ENCODE results near the genes NAA25, OAS3 and TPCN1.

- PRO-cap, 2 experiments, result no peak in any of the 2 experiments
Measured at GRCh38 chr12:111674367-111675094, 11.2 kb downstream of the BRAP start.

DNA sequence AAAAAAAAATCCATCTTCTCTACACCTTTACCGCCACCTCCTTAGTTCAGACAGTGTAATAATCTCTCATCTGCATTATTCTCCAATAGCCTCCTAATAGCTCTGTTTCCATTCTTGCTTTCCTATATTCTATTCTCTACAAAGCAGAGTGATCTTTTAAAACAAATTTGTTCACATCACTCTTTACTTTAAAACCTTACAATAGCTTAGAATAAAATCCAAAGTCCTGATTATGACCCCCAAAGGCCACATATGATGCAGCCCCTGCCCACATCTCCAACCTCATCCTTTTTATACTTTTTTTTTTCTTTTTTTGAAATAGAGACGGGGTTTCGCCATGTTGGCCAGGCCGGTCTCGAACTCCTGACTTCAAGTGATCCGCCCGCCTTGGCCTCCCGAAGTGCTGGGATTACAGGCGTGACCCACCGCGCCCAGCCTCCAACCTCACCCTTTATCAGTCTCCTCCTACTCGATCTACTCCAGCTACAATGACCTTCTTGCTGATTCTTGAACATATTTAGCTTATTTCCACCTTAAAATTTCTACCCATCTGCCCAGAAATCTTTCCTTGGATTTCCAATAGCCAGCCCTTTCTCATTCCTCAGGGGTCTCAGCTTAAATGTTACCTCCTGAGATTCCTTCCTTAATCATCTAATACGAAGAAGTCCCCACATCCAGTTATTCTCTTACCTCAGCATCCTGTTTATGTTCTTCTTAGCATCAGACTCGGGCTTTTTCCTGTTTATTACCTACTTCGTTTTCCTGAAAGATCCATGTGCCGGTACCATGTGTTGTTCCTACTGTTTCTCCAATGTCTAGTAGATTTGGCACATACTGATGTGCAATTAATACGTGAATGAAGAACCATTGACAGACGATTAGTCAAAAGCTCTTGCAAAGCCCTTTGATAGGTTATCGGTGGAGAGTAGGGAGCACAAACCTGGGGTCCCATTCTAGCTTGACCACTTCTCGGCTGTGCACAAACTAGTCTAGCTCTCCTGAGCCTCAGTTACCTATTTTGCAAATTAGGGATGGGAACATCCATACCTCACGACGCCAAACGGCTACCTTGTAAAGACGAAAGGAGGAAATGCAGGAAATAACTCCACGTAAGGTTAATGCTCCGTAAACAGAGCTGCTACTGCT, 1.0 kb upstream of the MAPKAPK5 start:
- PRO-cap, 2 experiments, result no peak in any of the 2 experiments

GRCh38 chr12:112108295-112109288, at the start of gene NAA25:
Gene NAA25 (minus strand): TSS chr12:112108783.
- PRO-cap, 2 experiments, result peak in 2 of 2 experiments; most common plus-strand start chr12:112108888 (in 1); most common minus-strand start chr12:112108773 (in 1)

DNA sequence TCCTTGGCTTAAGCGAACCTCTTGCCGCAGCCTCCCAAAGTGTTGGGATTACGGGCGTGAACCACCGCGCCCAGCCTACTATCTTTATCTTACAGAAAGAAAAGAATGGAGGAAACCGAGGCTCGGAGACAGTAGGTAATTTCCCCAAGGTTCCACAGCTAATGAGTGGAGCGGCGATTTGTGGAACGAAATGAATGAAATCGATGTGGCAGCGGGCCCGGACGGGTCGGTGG, 363 bp upstream of the PTPN11 start:
- PRO-cap, 2 experiments, result no peak in any of the 2 experiments

GRCh38 chr12:112599887-112600278, 181.1 kb downstream of the PTPN11 start:
- PRO-cap, 2 experiments, result no peak in any of the 2 experiments

GRCh38 chr12:112621059-112621307, 170.6 kb upstream of the RPH3A start:
- PRO-cap, 2 experiments, result no peak in any of the 2 experiments

DNA sequence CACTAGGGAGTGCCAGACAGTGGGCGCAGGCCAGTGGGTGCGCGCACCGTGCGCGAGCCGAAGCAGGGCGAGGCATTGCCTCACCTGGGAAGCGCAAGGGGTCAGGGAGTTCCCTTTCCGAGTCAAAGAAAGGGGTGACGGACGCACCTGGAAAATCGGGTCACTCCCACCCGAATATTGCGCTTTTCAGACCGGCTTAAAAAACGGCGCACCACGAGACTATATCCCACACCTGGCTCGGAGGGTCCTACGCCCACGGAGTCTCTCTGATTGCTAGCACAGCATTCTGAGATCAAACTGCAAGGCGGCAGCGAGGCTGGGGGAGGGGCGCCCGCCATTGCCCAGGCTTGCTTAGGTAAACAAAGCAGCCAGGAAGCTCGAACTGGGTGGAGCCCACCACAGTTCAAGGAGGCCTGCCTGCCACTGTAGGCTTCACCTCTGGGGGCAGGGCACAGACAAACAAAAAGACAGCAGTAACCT, 170.2 kb upstream of the RPH3A start:
- PRO-cap, 2 experiments, result no peak in any of the 2 experiments

- PRO-cap, 2 experiments, result no peak in any of the 2 experiments
Measured at GRCh38 chr12:112887550-112888107, 19.1 kb upstream of the OAS1 start.

DNA sequence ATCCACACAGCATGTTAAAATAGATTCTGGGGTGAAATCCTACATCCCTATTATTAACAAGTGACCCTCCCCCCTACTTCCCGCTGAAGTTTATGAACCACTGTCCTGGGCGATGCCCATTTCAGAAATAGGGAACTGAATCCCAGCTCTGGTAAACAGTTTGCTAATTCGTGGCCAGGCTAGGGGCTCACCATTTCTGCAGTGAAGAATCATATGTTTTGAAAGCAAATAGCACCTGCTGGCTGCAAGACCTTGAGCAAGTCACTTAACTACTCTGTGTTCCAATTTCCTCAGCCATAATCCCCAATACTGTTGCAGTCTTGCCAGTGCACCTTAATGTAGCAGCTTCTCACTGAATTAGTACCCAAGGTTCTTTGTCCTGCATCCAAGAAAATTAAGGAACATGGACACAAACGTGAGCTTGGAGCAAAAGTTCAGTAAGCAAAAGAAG, 642 bp downstream of the OAS1 start:
- PRO-cap, 2 experiments, result no peak in any of the 2 experiments

DNA sequence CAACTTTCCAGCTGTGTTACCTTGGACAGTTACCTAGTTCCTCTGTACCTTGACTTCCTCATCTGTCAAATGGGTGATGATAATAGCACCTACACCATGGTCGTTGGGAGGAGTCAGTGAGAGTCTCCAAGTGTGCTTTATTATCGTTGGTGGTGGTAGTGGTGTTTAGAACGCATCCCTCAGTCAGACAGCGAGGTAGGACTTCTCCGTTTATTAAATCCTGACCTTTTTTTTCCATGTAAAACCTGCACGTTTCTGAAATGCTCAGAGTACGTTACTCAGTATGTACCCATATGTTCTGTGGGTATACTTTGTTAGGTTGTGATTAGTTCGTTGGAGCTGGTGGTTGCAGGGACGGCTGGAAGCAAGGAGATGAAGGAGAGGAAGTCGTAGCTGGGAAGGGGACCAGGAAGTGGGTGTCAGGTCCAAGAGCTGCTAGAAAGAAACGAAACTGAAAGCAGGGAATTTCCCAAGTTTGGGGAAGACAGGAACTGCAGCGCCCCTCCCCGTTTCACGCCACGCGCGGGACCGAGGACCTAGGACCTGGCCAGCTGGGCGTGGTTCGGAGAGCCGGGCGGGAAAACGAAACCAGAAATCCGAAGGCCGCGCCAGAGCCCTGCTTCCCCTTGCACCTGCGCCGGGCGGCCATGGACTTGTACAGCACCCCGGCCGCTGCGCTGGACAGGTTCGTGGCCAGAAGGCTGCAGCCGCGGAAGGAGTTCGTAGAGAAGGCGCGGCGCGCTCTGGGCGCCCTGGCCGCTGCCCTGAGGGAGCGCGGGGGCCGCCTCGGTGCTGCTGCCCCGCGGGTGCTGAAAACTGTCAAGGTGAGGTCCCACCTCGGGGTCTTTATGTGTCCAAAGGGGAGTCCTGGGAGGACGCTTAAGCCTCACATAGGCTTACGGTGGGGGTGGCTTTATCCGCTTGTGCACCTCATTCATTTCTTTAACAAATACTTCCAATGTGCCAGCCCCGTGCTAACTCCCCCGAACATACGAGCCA, at the start of gene OAS3:
OAS3 (plus strand) TSS at position 591 of the 999 bp plus-strand sequence.
- PRO-cap, 2 experiments, result peak in 2 of 2 experiments; most common plus-strand start position 472 of the sequence (in 1); most common minus-strand start position 374 of the sequence (in 2)

GRCh38 chr12:112978946-112979855, 882 bp downstream of the OAS2 start:
- PRO-cap, 2 experiments, result peak in 2 of 2 experiments; most common minus-strand start chr12:112979432 (in 2)

- PRO-cap, 2 experiments, result no peak in any of the 2 experiments
Measured at GRCh38 chr12:113055778-113056556, 563 bp upstream of the DTX1 start.

DNA sequence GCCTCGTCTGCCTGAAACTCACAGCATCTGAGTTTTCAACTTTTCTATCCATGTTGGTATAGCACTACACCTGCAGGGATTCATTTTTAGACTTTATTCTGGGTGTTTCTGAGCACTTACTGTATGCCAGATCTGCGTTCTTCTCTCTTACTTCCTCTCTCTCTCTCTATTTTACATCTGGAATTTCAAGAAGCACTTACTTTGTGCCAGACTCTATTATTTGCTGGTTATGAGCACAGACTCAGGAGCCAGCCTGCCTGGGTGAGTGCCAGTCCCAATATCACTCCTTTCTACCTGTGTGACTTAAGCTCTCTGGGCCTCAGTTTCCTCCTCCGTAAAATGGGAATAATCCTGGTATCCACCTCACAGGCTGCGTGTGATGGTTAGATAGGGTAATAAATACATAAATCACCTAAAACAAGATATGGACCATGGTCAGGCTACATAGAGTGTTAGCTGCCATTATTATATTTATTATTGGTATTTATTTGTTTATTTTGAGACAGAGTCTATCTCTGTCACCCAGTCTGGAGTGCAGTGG, 24.4 kb downstream of the RASAL1 start:
- PRO-cap, 2 experiments, result no peak in any of the 2 experiments

- PRO-cap, 2 experiments, result no peak in any of the 2 experiments
Measured at GRCh38 chr12:113174811-113175332, 10.4 kb downstream of the DDX54 start.

- PRO-cap, 2 experiments, result peak in 2 of 2 experiments; most common plus-strand start chr12:113221489 (in 2)
Measured at GRCh38 chr12:113221209-113221764, at the start of gene TPCN1. Gene TPCN1 (plus strand): TSS chr12:113221464.

DNA sequence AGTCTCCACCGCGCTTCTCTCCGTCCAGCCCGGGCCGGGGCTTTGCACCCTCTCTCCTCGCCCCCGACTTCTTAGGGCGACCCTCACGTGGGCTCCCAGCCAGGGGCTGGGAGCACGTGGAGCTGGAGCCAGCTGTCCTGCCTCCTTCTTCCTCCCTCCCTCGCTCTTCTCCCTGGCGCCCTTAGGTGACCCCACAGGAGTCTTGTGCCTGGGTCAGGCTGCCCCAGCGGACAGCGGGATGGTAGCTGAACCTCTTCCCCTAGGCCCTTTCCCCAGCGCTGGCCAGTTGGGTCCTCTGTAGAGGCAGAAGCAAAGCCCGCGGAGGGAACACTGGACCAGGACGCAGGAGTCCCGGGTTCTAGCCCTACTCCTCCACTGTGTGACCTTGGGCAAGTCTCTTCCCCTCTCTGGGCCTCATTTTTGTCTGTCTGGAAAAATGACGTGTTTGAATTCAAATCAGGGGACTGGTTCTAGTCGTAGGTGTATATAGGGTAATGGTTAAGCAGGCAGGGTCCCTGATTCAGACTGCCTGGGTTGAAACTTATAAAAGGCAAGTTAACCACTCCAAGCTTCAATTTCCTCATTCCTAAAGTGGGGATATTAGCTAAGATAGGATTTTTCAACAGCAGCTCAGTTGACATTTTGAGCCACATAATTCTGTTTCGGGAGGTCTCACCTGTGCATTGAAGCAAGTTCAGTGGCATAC, 654 bp downstream of the TPCN1 start:
- PRO-cap, 2 experiments, result no peak in any of the 2 experiments

DNA sequence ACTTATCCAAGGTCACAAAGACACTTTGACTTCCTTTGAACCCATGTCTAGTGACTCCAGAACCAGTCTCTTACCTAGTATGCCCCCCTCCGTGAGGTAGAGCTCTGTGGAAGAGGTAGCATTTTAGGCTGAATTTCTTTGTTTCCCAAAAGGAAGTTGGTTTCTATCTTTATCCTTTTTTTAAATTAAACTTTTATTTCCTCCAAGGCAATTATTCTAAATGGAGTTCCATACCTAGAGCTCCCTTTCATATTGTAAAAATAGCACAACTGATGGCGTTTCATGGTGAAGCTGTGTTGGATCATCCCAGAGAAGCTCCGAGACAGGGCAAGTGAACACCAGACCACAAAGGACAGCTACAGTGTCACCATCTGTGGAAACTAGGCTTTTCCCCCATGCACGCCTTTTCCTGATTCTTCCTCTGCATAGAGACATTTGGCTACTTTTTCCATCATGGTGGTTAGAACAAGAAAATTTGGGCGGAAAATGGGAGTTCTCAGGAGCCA, 12.6 kb downstream of the TPCN1 start:
- PRO-cap, 2 experiments, result no peak in any of the 2 experiments

DNA sequence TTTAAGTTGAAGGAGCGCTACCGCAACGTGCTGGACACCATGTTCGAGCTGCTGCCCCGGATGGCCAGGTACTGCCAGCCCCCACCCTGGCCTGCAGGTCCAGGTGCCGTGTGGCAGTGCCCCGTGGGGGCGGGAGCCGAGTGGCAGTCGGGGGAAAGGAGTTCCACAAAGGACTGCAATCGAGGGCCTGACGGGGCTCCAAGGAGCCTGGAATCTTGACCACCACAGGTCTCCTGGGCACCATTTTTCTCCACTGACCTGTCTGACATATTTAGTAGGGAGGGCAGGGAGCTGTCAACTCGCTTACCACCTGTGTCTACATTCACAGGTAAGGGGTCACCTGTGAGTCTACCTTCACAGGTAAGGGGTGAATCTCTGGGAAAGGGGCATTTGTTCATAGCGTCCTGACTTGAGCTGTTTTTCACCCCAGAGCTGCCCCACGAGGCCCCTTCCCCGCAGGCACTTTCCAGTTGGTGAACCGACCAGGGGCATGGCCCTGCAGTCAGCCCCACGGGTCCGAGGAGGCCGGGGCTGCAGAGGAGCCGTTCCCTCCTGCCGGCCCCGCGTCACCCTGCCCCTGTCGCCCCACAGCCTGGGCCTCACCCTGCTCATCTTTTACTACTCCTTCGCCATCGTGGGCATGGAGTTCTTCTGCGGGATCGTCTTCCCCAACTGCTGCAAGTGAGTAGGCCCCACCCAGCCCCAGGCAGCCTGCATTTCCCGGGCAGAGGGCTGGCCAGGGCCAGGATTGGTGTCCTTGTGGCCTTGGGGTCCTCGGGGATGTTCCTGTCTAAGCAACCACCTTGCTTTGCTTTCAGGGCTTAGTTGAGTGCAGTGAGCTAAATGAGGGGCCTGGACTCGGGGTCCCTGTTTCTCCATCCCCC, 46.5 kb downstream of the SLC8B1 start:
- PRO-cap, 2 experiments, result no peak in any of the 2 experiments

- PRO-cap, 2 experiments, result no peak in any of the 2 experiments
Measured at GRCh38 chr12:113292721-113293137, 42.2 kb downstream of the SLC8B1 start.

DNA sequence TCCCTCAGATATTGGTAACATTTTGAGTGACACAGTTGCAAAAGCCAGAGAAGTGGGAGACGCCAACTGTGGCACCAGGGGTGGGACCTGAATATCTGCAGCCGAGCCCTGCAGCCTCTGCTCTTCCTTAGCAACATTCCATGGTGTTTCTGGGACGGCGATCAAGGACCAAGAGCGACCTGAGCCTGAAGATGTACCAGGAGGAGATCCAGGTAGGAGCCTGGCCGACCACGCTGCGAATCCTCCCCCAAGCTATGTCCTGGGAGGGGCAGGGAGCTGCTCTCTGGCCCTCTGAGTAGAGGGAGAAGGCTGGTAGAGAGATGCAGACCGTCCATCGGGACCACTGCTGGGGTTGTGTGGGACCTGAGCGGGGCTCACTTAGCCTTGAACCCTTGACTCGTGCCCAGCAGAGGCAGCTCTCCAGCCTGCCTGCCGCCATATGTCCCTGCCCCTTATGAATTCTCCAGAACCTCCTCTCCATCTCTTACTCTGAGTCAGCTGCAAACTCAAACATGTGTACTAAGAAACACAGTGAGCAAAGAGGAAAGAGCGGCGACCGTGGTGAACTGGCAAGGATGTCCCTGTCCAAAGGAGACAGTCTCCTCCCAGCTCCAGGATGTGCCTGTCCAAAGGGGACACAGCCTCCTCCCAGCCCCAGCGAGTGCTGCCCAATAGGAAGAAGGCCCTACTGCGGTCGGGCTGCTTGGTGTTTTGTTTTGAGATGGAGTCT, 41.6 kb downstream of the SLC8B1 start:
- PRO-cap, 2 experiments, result no peak in any of the 2 experiments

Data from Colon Carcinoma Metastatic in the Lung (tissue), 2 donors.